SJCRH30 (cell line): ENCODE results near the genes CYP1A2 and CSK.

DNA sequence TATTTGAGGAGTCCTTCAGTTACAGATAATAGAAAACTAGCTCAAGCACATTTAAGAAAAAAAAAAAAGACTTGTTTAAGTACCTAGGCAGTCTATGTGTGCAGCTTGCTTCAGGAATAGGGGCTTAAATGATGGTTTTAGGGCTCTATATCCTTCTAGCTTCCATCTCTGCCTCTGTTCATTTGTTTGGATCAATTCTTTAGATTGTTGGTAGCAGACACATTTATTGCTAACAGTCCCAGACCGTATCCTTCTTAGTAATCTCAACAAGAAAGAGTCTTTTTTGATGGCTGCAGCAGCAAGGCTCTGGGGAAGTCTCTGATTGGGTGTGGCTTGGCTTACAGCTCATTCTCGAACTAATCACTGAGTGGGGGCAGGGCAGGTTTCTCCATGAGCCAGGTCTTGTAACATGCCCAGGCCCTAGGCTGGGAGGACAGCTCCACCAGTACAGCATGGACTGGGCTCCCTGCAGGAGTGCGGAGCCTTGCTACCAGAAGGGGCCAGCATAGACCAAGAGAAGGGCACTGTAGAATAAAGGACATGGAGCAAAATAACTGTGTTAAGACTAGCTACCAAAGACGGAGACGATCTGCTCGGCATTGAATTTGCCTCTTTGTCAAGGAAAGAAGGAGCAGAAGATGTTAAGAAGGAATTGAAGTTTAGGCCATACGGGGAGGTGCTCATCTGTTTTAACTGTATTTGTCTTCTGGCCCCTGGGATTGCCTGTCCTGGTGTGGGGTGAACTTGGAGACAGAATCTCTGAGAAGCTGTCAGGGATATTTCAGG is 7.2 kb downstream of the CD276 start:
- RAMPAGE, long total RNA, result no peak

DNA sequence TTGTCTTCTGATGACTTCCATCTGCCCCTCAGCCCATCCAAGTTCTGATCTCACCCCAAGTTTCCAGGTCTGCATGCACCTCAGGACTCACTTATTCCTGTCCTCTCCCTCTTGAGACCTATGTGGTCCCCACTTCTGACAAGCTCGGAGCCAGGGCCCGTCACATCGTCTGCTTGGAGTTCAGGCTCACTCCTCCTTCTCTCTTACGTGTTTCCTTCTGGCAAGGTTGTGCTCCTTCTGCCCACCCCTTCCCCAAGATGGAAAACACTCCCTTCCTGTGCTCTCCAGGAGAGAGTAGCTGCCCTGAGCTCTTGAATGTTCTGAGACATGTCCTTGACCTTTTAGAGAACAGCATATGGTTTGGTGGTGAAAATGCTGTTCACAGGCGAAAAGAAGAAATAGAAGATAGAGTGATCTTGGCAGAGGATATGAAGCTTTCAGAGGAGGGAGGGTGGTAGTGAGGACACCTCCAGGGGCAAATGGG is 21.1 kb downstream of the CD276 start:
- RAMPAGE, long total RNA, result no peak

- RAMPAGE, long total RNA, result no peak
These were observed 4.6 kb upstream of the LOXL1 start for GRCh38 chr15:73921601-73922087.

DNA sequence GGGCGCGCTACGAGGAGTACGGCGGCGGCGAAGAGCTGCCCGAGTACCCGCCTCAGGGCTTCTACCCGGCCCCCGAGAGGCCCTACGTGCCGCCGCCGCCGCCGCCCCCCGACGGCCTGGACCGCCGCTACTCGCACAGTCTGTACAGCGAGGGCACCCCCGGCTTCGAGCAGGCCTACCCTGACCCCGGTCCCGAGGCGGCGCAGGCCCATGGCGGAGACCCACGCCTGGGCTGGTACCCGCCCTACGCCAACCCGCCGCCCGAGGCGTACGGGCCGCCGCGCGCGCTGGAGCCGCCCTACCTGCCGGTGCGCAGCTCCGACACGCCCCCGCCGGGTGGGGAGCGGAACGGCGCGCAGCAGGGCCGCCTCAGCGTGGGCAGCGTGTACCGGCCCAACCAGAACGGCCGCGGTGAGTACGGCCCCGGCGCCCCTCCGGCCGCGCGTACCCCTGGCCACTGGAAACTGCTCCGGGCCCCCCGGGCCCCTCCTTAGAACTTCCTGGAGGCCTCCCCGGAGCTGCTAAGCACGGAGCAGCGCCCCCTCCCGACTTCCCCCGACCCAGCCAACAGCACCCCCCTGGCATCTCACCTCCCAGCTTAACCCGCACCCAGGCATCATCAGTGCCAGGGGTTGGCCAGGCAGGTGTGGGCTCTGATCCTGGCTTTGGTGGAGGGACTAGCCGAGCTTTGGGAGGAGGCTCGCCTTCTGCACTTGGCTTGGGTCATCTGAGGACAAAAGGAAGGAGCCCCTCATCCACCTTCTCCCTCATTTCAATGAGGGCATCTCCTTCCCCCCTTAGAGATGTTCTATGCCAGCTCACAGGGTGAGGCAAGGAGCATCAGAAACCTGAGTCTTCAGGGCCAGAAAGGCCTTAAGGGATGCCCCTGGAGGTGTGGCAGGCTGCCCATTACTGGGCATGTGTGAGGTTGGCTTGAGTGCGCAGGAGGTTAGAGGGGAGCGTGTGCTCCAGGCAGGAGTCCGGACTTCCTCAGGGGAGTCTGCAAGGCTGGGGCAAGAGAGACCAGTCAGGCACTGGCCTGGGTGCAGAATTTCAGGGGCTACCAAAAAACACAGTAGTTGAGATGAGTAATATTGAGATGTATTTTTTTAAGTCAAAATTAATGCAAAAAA is 1.6 kb downstream of the LOXL1 start:
- RAMPAGE, long total RNA, result no peak

- RAMPAGE, long total RNA, result no peak
These were observed 16.5 kb downstream of the PML start for GRCh38 chr15:74010869-74011651.

GRCh38 chr15:74120560-74120959 is 9.8 kb upstream of the ISLR2 start:
- RAMPAGE, long total RNA, result no peak

DNA sequence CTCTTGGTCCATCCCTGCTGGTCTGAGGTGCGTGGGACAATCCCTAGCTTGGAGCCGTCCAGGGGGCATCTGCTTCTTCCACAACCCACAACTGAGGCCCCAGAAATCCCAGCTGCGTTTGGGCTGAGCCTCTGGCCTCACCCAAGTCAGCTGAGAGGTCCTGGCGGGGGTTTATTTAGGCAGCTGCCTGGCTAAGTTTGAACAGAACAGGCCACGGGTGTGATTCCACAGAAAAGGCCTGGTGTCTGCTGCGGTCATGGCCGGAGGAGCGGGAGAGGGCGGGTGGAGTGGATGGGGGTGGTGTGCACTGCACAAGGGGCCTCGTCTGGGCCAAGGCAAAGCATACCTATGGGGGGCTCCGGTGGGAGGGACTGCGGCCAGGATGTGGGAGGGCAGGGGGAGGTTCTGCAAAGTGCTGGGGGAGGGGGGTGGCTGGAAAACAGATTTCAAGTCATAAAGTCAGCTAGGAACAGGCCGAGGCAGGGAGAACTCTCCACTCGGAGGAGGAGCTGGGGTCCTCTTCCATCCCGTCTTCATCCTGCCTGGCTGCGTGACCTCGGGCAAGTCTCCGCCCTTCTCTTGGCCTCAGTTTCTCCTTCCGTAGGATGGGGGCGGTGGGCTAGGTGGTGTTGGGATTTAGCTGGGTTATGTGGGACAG is 713 bp downstream of the ISLR start:
- RAMPAGE, long total RNA, result no peak

DNA sequence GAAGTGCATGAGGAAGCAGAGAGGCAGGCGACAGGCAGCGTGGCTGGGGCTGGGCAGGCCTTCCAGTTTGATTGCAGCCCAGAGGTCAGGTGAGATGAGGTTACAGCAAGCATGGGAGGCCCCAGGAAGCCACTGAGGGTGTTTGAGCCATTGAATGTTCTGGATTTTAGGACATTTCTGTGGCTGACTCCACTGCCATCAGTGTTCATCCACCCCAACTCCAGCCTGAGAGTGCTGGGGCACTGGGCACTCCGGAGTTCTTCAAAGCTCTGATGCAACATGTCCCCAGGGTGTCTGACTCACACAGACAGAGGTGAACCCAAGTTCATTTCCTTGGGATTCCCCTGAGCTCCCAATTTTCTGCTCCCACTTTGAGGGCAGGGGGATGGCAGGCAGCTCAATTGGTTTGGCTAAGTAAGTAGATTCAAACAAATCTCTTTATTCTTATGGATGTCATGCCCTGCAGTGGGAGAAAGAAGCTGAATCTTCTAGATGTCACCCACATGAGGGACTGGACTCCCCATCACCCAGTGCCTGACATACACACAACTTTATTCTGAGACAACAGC is 2.2 kb downstream of the STRA6 start:
- RAMPAGE, long total RNA, result no peak

DNA sequence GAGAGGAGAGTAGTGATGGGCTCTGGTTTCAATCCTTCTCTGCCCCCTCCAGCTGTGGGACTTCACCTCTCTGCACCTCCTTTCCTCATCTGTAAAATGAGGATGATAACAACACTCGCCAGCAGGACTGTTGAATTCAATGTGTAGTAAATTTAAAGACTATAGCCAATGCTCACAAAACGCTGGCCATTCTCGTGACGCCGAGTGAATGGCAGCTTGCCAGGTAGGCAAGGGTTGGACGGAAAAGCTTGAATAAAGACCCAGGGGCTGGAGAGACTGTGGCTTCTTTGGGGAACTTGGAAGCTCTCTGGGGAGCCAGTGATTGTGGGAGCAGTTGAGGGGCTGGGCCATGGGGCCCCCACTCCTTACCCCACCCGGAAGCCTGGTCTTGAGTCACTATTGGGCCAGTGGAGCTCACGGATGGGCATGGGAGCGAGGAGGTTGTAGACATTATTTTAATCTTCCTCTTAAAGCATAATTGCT is 7.8 kb upstream of the CCDC33 start:
- RAMPAGE, long total RNA, result no peak

- RAMPAGE, long total RNA, result no peak
These were observed 16.5 kb upstream of the CYP11A1 start for GRCh38 chr15:74383630-74384570.

DNA sequence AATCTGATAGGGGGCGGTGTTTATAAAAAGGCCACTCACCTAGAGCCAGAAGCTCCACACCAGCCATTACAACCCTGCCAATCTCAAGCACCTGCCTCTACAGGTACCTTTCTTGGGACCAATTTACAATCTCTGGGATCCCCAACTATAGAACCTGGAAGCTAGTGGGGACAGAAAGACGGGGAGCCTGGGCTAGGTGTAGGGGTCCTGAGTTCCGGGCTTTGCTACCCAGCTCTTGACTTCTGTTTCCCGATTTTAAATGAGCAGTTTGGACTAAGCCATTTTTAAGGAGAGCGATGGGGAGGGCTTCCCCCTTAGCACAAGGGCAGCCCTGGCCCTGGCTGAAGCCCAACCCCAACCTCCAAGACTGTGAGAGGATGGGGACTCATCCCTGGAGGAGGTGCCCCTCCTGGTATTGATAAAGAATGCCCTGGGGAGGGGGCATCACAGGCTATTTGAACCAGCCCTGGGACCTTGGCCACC is at the start of gene CYP1A2:
CYP1A2 (plus strand) TSS at position 51 of the 483 bp plus-strand sequence.
- RAMPAGE, long total RNA, result no peak

DNA sequence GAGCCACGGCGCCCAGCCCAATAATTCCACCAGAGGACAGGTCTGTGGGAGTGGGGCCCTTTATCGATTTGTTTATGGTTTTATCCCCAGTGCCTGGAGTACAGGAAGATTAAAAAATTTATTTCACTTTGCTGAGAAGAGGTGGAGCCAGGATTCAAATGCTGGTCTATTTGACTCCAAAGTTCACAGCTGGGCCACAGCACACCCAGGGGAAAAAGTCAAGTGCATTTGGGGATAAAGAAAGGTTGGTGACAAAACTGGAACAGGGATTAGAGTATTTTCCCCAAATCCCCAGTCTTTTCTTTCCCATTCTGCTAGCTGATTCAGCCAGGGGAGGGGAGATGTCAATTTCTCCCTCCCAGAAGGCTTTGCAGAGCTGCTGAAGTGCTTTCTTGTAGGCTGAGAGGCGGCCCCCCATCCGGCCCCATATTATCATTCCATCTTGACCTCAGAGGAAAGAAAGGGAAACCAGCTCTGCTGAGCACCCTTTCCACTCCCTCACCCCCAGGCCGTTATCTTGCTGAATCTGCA is 2.0 kb upstream of the CSK start:
- RAMPAGE, long total RNA, result no peak

DNA sequence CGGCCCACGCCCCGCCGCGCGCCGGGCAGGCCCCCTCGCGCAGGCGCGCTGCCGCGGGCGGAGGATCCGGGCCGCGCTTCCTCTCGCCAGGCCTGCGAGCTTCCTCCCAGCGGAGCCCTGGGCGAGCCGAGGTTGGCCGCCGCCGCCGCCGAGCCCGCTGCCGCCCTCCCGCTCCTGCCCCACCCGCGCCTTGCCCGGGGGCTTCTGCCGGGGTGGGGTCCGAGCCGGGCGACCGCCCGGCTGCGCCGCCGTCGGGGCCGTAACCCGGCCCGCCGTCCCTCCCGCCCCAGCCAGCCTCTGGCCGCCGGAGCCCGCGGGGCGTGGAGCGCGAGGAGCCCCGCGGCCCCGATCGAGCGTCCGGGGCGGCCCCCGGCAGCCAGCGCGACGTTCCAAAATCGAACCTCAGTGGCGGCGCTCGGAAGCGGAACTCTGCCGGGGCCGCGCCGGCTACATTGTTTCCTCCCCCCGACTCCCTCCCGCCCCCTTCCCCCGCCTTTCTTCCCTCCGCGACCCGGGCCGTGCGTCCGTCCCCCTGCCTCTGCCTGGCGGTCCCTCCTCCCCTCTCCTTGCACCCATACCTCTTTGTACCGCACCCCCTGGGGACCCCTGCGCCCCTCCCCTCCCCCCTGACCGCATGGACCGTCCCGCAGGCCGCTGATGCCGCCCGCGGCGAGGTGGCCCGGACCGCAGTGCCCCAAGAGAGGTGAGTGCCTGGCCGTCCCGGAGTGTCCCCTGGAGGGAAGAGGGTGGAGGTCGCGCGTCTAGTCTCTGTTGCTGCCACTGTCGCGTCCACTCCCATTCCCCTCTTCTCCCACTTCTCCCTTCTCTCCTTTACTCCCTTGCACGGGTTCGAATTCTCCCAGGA is at the start of gene CSK:
CSK (plus strand) TSS at position 63 of the 865 bp plus-strand sequence.
- RAMPAGE, long total RNA, result no peak

DNA sequence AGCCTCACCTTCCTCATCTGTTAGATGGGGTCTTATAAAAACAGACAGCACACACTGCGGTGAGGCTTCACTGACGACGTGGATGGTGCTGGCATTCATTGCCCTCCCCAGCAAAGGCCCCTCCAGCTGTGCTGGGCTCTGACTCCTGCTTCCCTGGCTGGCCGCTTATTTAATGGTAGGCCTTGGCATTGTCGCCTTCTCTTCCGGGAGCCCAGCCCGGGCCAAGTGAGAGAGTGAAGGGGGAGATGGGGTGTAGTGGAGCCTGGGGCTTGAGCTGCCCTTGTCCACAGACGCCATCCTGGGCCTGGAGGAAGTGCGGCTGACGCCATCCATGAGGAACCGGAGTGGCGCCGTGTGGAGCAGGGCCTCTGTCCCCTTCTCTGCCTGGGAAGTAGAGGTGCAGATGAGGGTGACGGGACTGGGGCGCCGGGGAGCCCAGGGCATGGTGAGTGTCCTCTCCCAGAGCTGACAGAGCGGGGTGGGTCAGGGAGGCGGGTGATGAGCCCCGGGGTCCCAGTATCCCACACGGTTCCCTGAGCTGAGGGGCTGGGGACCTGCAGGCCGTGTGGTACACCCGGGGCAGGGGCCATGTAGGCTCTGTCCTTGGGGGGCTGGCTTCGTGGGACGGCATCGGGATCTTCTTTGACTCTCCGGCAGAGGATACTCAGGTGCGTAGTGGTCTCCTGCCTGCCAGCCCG is 3.4 kb downstream of the LMAN1L start:
- RAMPAGE, long total RNA, result no peak

DNA sequence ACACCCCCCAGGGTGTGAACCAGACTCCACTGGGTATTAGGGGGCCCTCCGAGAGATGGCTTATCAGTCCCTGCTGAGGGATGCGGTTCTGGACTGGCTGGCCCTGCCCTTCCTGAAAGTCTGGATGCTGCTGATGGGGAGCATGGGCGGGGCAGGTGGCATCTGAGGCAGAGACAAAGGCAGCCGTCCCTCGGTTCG is 945 bp upstream of the ULK3 start:
- RAMPAGE, long total RNA, result no peak

GRCh38 chr15:74896984-74897990 is 7.4 kb downstream of the MPI start:
- RAMPAGE, long total RNA, result no peak

DNA sequence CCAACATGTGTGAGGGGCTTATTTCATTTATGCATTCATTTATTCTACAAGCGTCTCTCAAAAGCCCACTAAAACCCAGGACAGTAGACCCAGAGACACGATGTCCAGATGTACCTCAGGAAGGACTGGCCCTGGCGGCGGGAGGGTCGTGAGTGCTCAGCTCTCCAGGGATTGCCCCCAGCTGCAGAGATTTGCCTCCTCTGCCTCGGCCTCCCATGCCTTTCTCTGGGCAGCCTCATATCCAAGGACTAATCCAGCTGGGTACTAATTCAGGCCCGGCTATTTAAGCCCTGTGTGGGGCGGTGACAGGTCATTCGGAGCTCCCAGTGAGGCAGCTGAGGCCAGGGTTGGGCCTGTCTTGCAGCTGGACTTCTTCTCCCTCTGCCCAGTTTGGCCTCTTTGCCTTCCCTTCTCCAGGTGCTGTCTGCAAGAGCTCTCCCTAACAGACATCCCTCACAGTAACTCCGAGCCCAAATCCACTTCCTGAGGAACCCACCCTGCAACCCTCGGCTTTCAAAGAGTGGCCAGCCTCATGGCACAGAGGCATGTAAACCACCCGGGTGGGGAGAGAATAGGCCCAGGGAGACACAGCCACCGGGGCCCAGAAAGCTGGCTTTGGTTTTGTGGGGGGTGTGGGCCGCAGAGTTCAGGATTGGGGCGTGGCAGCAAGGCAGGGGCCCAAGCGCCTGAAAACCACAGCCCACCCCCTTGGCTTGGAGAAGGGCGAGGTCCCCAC is 85.7 kb downstream of the PPCDC start:
- RAMPAGE, long total RNA, result no peak

- RAMPAGE, long total RNA, result no peak
These were observed 19.3 kb upstream of the C15orf39 start for GRCh38 chr15:75182420-75182783.

DNA sequence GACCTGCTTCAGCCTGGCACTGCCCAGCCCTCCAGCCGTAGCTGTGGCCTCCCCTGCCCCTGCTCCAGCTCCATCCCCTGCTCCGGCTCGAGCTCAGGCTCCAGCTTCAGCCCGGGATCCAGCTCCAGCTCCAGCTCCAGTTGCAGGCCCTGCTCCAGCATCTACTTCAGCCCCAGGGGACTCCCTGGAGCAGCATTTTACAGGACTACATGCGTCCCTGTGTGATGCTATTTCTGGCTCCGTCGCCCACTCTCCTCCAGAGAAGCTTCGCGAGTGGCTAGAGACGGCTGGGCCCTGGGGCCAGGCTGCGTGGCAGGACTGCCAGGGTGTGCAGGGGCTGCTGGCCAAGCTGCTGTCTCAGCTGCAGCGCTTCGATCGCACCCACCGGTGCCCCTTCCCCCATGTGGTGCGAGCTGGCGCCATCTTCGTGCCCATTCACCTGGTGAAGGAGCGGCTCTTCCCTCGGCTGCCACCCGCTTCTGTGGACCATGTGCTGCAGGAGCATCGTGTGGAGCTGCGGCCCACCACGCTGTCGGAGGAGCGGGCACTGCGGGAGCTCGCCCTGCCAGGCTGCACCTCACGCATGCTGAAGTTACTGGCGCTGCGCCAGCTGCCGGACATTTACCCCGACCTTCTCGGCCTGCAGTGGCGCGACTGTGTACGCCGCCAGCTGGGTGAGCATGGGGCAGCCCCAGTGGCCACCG is 6.6 kb downstream of the C15orf39 start:
- RAMPAGE, long total RNA, result no peak

DNA sequence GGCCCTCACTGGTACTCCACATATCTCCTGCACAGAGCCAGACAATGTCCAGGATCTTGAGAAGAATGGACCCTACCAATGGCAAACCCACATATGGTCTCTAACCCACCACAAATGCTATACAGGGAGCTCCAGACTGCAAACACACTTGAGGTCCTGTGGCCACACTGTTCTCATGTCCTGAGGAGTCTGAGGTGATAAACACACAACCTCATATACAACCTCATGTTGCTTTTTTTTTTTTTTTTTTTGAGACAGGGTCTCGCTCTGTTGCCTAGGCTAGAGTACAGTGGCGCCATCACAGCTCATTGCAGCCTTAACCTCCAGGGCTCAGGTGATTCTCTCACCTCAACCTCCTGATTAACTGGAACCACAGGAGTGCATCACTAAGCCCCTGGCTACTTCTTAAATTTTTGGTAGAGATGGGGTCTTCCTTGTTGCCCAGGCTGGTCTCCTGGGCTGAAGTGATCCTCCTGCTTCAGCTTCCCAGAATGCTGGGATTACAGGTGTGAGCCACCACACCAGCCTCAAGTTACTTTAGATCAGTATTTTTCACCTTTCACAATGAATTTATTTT is 4.3 kb downstream of the NEIL1 start:
- RAMPAGE, long total RNA, result no peak